Measurements from ENCODE around the genes CCL25, CERS4, COL5A3 and SHFL.

GRCh38 chr19:7965456-7965887 lies 22.0 kb upstream of the TIMM44 start:
- PRO-cap = no peak

DNA sequence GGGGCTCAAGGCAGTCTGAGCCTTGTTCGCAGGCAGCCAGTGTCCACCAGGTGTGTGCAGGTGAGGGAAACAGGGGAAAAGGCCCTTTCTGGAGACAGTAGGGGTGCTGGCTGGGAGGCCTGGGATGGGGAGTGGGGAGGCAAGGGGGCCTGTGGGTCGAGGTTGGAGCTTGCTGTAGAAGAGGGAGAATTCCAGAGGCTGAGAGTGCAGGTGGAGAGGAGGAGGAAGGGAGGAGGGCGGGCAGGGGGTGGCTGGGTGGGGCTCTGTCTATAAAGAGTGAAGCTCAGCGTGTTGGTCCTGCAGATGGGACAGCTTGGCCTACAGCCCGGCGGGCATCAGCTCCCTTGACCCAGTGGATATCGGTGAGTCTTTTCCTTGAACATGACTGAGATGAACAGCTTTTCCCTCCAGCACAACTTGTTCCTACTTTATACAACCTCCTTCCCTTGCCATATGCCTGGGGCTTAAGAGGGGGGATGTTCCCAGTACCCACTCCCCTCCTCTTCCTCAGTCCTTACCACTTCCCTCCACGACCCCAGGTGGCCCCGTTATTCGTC lies at the start of gene CCL25:
TSS of gene CCL25 (plus strand) at position 300 of the 557 bp plus-strand sequence.
- PRO-cap = no peak

DNA sequence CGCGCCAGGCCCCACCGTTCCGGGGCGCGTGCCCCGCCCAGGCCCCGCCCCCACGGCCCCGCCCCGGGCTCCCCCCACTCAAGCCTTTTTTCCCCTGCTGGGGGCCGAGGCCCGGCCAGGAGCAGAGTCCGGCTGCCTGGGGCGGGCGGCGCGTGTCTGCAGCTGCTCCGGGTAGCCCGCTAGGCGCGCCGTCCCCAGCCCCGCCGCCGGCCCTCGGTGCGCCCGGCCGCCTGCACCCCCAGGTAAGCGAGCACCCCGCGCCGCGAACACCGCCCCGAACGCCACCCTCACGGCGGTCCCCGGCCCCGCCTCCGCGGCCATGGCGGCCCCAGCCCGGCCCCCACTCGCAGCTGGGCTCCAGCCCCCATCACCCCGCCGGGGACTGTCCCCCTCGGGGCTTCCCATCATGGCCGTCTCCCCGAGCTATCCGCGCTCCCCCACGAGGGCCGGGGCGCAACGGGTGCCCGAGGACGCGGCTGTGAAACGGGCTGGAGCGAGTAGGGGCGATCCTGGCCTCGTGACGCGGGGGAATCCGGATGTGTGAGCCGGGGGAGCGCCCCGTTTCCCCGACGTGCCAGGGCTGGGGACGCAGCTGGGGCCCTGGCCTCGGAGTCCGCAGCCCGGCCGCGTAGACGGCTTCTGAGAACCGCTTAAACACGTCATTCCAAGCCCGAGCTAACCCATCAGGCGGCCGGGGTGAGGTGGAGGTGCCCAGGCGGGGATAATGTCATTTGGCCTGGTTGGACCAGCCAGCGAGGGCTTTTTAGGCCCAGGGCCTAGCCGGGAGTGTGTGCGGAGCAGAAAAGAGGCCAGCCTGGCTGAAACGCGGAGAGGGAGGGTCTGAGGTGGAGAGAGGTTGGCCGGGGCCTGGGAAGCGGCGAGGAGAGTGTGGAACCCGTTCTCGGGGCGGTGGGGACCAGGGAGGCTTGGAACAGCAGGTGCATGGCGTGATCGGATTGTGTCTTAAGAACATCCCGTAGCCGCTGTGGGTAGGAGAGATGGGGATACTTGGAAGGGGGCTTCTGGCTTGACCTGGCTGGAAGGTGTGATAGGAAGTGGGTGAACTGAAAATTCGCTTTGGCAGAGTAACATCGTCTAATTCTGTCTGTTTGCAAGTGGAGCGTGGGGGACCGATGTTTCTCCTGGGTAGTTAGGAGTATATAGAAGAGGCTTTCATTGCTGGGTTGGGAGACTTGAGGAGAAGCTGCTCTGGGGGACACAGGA lies at the start of gene CERS4:
TSS of gene CERS4 (plus strand) at position 118 of the 1,224 bp plus-strand sequence.
- PRO-cap = bidirectional peak, plus-strand start at position 124 of the sequence, minus-strand start outside the sequence; unidirectional peak, plus-strand start at position 569 of the sequence

DNA sequence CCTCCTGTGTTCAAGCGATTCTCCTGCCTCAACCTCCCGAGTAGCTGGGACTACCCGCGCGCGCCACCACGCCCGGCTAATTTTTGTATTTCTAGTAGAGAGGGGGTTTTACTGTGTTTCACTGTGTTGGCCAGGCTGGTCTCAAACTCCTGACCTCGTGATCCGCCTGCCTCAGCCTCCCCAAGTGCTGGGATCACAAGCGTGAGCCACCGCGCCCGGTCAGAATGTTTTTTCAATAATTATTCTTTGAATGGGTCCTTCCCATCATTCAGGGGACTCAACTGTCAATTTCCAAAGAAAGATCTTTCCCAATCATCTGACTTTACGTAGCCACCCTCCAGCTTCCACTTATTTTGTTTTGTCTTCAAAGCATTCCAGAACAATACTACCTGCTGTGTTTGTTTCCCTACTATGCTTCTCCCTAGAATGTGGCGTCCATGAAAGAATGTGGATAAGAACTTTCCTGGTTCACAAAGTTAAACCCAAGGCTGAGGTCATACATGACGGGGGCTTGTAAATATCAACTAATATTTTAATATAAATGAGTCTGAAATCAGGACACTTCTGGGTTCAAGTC lies 1.2 kb downstream of the NDUFA7 start:
- PRO-cap = no peak

GRCh38 chr19:8333599-8334146 lies 9.4 kb downstream of the KANK3 start:
- PRO-cap = no peak

DNA sequence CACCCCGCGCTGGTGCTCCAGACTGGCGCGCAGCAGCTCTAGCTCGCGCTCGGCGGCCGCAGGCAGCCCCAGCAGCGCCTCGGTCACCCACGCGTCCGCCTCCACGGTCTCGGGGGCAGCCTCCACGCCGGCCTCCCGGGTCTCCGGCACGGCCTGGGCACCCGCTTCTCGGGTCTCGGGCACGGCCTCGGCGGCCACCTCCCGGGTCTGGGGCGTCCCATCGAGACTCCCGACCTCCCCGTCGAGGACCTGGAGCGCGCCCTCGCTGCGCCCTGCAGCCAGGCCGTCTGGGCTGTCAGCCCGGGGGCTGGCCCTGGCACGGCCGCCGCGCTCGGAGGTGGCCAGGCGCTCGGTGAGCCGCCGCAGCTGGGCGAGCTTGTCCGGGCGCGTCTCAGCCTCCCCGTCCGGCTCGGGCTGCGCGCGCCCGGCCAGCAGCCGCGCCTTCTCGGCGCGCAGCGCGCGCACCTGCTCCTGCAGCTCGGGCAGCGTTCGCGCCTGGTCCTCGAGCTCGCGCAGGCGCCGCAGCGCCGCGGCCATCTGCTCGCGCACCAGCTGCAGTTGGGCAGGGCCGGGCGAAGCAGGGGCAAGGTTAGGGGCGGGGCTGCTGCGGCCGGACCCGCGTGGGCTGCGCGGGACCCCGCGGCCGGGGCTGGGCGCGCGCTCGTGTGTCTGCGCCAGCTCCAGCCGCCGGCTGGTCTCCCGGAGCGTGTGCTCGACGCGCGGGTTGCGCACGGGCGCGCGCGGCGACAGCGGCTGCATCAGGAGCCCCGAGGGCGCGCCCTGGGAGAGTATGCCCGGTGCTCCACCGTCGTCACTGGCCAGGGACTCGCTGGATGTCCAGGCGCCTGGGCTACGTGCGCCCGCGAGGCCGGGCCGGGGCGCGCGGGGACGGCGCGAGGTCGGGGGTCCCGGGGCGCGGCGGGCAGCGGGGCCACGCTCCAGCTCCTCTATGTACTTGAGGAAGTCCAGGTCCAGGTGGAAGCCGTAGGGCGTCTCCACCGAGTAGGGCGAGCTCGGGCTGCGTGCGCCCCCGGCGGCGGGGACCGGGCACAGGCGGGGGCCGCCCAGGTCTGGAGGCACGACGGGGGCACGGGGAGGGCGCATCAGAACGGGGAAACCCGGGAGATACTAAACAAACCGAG lies 8.0 kb downstream of the KANK3 start:
- PRO-cap = no peak

- PRO-cap = unidirectional peak, plus-strand start at chr19:8363355
Observed at GRCh38 chr19:8363018-8363453, 919 bp upstream of the ANGPTL4 start.

- PRO-cap = no peak
Observed at GRCh38 chr19:8394789-8395296, 4.7 kb downstream of the RAB11B start.

- PRO-cap = no peak
Observed at GRCh38 chr19:8469405-8469676, 24.6 kb downstream of the HNRNPM start.

DNA sequence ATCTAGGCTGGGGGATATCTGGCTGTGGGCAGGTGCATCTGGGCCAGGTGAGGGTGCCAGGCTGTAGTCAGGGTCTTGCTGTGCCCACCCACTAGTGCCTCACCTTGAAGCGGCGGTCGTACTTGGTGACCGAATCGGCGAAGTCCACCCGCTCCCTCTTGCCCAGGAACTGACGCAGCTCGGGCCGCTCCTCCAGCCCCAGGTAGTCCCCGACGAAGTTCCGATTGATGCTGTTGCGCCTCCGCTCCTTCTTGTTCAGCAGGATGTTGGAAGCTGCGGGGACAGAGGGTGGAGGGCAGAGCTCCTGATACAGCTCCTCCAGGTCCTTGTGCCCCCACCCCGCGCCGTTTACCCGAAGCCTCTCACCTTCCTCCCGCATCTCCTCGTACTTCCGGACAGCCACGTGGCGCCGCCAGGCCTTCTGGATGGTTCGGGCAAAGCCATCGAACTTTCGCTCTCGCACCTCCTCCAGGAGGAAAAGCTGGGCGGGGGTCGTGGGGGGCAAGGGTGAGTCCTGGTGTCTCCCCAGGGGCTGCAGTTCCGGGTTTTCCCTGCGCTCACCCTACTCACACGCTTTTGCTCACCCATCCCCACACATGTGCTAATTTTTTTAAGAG lies 16.2 kb upstream of the ZNF414 start:
- PRO-cap = no peak

- PRO-cap = unidirectional peak, minus-strand start at chr19:8601025
Observed at GRCh38 chr19:8600791-8601131, 9.8 kb downstream of the ADAMTS10 start.

DNA sequence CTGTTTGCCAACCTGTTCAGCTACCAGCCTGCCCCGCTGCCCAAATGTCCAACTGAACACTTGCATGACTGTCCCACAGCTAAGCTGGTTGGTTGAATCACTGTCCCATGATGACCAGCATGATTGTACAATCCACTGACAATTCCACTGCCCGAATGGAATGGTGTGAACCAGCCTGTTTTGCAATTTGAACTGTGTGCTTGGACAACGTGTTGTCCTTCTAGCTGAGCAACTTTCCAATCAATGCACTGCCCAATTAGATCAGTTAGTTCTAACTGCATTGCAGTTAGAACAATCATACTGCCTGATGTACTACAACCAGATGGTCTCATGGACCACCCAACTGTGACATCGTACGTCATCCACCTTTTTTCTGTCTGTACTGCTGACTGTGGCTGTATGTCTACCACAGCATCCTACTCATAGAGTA lies 8.7 kb downstream of the ADAMTS10 start:
- PRO-cap = no peak

DNA sequence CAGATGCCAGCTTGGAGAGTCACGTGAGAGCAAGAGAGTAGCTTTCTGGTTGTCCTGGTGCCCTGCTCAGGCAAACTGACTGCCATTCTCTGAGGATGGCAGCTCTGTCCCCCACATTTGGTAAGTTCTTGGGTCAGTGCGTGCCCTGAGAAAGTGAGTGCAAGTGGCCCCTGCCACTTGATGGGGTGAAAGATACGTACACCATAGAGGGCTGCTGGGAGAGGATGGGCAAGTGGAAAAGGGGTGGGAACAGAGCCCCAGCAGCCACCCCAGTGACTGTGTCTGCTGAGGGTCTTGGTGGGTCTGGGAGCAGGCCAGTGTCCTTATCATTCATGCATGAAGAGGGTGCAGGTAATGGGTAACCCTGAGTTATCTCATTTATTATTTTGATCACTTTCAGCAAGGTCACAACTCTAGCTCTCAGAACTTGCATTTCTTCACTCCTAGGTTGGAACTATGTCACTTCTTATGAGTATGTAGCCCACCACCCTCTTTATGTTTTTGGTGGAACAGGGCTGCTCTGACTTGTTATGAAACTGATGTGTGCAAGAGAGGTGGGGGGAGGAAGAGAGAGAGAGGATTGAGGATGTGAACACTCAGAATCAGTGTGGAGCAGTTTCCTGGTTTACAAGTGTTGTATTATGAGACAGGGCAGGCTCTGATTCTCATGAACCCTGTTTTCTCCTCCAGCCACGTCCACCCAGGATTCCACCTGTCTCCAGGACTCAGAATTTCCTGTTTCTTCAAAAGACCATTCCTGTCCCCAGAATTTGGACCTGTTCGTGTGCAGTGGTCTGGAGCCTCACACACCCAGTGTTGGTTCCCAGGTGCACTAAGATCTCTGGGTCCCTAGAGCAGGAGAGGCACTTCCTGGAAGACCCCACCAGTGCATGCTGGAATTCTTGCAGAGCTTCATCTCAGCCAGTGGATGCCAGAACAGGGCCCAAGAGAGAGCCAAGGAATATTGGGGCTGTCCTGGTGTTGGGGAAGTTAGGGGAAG lies 16.0 kb downstream of the ZNF317 start:
- PRO-cap = no peak

- PRO-cap = no peak
Observed at GRCh38 chr19:9160171-9160838, 18.5 kb upstream of the OR7D2 start.

GRCh38 chr19:9672672-9673607 lies 2.0 kb downstream of the ZNF562 start:
- PRO-cap = no peak

GRCh38 chr19:9966404-9967102 lies 30.2 kb upstream of the OLFM2 start:
- PRO-cap = no peak

DNA sequence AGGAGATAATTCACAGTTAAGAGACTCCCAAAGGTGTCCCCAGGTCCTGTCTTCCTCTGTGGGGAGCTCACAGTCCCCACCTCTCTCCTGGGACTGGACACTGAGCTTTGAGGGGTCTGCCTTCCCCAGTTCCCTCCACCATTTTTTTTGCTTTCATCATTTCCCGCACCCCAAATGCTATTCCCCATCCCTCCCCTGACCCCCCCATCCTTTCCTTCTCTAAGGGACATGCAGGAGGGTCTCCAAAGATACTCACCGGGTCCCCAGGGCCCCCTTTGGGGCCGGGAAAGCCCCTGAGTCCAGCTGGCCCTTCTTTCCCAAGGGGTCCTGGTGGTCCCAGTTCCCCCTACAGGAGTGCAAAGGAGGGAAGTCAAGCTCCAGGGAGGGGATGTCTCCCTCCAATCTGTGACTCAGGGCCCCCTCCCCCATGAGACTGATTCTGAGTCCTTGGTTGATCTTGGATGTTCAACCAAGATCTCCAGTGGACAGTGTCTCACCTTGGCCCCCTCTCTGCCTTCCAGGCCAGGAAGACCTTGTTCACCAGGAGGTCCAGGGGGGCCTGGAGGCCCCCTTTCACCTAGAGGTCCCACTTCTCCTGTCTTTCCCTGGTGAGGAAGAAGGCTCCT lies 31.6 kb downstream of the COL5A3 start:
- PRO-cap = no peak

DNA sequence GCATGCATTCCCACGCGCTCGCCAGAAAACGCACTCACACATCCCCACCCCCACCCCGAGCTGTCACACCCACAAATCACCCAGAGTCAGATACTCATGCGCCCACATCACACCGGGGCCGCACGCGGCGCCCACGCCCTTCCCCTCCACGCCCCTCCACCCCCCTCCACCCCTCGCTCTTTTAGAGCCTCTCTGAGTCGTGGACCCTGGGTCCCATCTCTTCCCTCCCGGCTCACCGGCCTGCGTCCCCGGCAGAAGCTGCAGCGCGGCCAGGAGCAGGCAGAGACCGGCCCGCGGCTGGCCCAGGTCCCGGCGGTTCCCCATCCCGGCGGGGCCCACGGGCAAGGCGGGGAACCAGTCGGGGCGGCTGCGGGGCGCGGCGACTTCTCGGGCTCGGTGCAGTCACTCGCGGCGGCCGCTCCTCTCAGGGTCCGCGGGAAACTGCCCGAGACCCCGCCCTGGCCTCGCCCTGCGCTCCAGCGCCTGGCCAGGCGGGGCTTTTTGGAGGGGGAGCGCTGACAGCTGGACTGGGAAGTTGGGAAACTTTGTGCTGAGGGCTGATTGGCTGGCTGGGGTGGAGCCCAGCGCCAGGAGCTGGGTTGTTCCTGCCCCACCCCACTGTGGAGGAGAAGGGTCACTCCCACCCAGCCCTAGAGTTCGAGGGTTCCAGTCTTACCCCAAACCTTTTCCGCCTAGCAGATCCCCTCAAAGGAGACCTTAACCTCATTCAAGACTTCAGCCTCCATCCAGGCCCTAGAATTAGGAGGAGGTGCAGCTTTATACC lies at the start of gene COL5A3:
TSS of gene COL5A3 (minus strand) at position 443 of the 784 bp plus-strand sequence.
- PRO-cap = unidirectional peak, minus-strand start at position 443 of the sequence

GRCh38 chr19:10078296-10078763 lies 7.8 kb upstream of the SHFL start:
- PRO-cap = no peak

- PRO-cap = bidirectional peak, plus-strand start at chr19:10086499, minus-strand start at chr19:10086273
Observed at GRCh38 chr19:10085901-10086532, at the start of gene SHFL. Gene SHFL (plus strand): TSS chr19:10086317.